Mesenchymal stem cell of Wharton's jelly (primary cell): ENCODE measurements around a stretch of chr2.

- CAGE, long polyA plus RNA = no peak
These were observed 44.5 kb downstream of the PDIA6 start for GRCh38 chr2:10767939-10768607.

DNA sequence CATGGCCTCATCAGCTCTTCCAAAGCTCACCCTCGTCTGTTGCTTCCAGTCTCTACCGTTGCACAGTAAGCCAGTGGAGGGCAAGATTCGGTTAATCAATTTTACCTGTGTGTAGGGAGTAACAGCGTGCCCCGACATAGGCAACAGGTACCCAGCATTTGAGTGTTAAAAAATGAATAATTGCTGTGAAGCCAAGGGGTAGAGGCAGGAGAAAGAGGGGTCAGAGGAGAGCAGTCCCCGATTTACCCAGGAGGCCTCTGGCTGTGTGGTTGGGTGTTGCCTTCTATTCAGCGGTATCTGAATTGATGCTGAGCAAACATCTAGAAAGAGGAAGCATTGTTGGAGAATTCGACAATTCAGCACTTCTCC, 8.6 kb upstream of the PDIA6 start:
- CAGE, long polyA plus RNA = no peak

DNA sequence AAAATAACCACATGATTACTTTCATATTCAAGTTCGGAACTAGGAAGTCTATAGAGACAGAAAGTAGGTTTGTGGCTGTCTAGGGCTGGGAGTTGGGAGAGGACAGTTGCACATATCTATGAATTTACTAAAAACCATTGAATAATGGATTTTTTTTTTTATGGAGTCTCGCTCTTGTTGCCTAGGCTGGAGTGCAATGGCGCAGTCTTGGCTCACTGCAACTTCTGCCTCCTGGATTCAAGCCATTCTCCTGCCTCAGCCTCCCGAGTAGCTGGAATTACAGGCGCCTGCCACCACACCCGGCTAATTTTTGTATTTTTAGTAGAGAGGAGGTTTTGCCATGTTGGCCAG, 13.6 kb upstream of the PDIA6 start:
- CAGE, long polyA plus RNA = no peak

GRCh38 chr2:10847006-10847581, 34.5 kb upstream of the PDIA6 start:
- CAGE, long polyA plus RNA = no peak

GRCh38 chr2:10873173-10873479, 38.6 kb upstream of the KCNF1 start:
- CAGE, long polyA plus RNA = no peak

GRCh38 chr2:10912080-10912591, 402 bp downstream of the KCNF1 start:
- CAGE, long polyA plus RNA = no peak

- CAGE, long polyA plus RNA = no peak
These were observed 26.1 kb downstream of the SLC66A3 start for GRCh38 chr2:11181403-11181809.

GRCh38 chr2:11214627-11215883, 59.8 kb downstream of the SLC66A3 start:
- CAGE, long polyA plus RNA = no peak

DNA sequence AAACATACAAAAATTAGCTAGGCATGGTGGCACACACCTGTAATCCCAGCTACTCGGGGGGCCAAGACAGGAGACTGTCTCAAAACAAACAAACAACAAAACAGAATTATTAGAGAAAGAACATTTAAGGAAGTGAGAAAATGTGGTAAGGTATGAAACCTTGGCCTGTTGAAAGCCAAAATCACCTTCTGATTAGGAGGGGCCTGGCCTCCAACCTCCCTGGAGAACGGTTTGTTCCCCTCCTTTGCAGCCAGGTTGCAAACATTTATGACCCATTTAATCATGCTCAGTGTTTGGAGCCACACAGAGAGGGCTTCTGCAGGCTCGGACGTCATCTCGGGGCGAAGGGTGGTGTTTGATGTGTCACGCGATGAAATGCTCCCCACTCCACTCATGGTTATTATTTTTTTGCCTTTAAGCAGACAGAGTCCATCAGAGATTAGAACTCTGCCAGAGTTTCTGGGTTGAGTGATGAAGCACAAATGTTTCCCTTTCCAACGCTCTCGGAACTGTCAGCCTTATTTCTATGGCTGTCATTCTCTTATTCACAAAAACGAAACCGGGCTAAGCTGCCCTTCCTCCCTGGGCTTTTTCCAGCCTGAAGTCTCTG, 33.5 kb upstream of the ROCK2 start:
- CAGE, long polyA plus RNA = no peak

DNA sequence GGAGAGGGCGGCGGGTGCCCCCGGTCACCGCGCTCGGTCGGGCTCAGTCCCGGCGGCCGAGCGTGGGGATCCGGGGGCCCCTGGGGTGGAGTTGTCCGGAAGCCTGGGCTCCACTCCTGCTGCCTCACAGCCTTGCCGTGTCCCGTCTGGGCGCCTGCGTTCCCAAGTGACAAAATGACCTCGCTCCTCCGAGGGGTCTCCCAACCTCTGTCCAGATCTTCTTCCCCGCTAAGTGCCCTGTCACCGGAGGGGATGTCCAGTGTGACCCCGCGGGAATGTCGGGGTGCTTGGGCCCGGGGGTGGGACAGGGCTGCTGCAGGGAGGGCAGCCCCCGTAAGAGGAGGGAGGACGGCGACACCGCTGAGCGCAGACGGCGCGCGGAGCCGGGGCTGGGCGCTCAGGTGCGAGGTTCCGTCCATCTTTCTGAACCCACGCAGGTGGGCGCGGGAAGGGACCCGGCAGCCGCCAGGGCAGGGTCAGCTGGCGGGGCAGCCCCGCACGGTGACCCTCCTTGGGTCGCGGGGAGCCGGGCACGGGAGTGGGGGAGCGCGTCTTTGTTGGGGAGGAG, 16.1 kb upstream of the E2F6 start:
- CAGE, long polyA plus RNA = no peak

DNA sequence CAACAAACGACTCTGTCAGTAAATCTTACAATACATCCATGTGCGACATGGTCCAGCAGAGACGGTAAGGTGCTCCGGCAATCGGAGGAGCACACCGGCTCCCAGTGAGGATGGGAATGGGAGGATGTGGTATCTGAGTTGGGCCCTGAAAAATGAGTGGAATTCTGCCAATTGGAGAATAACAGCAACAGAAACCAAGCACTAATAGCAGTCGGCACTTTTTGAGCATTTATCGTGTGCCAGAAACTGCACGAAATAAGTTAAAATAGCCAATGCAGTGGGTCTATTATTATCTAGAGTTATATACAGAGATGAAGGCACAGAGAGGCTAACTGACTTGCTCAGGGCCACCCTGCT, 35.5 kb downstream of the GREB1 start:
- CAGE, long polyA plus RNA = no peak

DNA sequence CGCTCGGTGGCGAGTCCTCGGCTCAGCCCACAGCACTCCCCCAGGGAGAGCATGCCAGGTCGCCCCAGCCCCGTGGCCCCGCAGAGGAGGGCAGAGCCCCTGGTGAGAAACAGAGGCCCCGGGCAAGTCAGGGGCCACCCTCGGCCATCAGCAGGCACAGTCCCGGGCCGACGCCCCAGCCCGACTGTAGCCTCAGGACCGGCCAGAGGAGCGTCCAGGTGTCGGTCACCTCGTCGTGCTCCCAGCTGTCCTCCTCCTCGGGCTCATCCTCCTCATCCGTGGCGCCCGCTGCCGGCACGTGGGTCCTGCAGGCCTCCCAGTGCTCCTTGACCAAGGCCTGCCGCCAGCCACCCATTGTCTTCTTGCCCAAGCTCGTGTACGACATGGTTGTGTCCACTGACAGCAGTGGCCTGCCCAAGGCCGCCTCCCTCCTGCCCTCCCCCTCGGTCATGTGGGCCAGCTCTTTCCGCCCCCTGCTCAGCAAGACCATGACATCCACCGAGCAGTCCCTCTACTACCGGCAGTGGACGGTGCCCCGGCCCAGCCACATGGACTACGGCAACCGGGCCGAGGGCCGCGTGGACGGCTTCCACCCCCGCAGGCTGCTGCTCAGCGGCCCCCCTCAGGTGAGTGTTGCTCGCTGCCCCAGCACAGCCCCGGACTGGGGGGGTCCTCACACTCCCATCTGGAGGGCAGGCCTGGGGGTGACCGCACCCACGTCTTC, 51.5 kb downstream of the NTSR2 start:
- CAGE, long polyA plus RNA = no peak

DNA sequence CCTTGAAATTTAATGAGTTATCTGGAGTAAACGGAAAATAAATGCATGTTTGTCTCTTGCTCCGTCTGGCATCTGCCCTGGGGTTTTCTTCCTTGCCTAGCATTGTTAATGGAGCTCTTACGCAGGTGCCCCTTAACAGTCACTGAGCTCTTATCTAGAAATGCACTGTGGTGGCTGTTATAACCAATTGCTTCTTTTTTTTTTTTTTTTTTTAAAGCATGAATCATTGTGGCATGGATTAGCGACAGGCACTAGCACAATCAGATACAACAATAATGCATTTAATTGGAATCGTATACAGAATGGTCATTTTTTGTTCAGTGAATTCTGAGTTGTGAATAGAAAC, 26.9 kb upstream of the LPIN1 start:
- CAGE, long polyA plus RNA = no peak

GRCh38 chr2:11738908-11739583, 7.4 kb upstream of the LPIN1 start:
- CAGE, long polyA plus RNA = no peak

- CAGE, long polyA plus RNA = no peak
These were observed 1.4 kb downstream of the LPIN1 start for GRCh38 chr2:11747688-11748397.

DNA sequence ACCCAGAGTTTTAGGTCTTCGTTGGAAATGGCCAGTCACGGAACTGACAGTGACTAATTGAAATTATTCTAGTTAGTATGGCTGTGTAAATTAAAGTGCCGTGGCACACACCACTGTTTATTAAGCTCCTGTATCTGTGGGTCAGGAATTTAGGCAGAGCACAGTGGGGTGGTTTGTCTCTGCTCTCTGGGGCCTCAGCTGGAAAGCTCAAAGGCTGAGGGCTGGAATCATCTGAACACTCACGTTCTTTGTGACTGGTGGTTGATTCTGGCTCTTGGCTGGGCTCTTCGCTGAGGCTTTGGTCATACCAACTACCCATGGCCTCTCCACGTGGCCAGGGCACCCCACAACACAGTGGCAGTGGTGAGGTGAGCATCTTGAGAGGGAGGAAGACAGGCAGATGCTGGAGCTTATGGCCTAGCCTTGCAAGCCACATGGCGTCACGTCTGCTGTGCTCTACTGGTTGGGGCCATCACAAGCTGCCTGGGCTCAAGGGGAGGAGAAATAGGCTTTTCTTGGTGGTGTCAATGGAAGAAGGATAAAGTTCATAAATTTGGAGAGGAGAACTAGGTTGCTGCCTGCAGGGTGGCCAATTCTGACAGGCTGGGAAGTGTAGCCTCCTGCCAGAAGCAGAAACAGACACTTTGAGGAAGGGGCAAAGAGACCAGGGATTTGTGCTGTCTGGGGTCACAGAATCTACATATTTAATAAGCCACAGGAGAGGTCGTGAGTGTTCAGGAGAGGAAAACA, 19.6 kb downstream of the LPIN1 start:
- CAGE, long polyA plus RNA = no peak

GRCh38 chr2:11829573-11830689, 83.5 kb downstream of the LPIN1 start:
- CAGE, long polyA plus RNA = no peak

- CAGE, long polyA plus RNA = no peak
These were observed 121.4 kb downstream of the LPIN1 start for GRCh38 chr2:11867836-11868227.

GRCh38 chr2:12192640-12193205, 446.3 kb downstream of the LPIN1 start:
- CAGE, long polyA plus RNA = no peak

GRCh38 chr2:12277342-12278000, 439.3 kb upstream of the TRIB2 start:
- CAGE, long polyA plus RNA = no peak